ENCODE measurements around a stretch of chr7.

- RRBS, 2 experiments = 45 to 55% methylated on average over 4 of the region's 8 CpGs
Observed at GRCh38 chr7:65631-65981, 126.8 kb upstream of the FAM20C start.

GRCh38 chr7:129720-130456 lies 62.5 kb upstream of the FAM20C start:
- RRBS, 2 experiments = no CpG with 5 or more reads among the region's 22 CpGs

DNA sequence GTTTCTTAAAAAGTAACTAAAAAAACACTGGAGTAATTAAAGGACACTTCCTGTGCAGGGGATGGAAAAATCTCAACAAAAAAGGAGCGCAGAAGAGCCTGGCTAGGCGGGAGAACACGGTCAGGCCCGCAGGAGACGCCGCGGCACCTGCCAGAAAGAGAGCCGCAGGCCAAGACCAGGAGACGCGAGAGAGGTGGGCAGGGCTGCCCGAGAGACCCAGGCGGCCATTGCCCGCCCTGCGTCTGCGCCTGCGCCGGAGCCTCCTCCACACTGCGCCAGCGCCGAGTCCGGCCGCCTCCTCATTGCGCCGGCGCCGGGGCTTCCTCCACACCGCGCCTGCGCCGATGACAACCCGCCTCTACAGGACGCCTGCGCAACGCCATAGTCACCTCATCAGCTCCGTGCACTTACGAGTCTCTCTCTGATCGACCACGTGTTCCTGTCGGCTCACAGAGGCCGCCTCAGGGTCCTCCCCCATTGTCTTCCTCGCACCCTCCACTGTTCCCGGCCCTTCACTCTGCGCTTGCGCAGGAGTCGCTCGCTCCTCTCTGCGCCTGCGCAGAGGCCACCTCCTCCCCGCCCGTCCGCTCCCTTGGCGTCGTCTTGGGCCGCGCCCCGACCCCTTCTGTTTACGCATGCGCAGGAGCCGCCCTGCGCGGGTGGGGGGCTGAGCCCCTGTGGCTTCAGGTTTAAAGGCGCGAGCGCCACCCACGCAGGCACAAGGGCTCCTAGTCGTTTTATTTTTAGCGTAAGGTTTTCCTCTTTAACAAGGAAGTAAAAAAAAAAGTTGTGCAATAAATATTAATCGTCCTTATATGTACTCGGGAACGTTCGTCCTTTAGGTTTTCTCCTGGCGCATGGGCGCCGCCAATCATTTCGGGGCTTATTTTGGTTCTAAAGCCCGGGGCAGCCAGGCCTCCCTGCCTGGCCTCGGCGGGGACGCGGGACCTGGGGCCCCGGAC lies 43.2 kb upstream of the FAM20C start:
- RRBS, 2 experiments = 2 to 8% methylated on average over 6 of the region's 81 CpGs

GRCh38 chr7:165299-165800 lies 27.0 kb upstream of the FAM20C start:
- RRBS, 2 experiments = no CpG with 5 or more reads among the region's 7 CpGs

DNA sequence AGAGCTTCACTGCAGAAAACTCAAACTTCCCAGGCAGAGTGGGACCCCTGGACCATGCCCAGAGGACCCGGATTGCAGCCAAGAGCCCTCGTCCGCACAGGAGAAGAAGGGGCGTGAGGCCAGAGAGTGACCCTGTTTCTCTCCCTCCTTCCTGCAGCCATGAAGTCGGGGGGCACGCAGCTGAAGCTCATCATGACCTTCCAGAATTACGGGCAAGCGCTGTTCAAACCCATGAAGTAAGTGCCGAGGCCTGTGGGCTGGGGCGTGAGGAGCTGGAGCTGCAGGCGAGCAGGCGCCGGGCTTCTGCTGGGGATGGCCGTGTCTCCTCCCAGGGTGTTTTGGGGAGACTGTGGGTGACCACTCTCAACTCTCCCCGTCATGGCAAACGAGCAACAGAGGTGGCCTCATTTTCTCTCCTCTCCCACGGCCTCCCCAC lies 16.4 kb downstream of the FAM20C start:
- RRBS, 2 experiments = no CpG with 5 or more reads among the region's 17 CpGs

DNA sequence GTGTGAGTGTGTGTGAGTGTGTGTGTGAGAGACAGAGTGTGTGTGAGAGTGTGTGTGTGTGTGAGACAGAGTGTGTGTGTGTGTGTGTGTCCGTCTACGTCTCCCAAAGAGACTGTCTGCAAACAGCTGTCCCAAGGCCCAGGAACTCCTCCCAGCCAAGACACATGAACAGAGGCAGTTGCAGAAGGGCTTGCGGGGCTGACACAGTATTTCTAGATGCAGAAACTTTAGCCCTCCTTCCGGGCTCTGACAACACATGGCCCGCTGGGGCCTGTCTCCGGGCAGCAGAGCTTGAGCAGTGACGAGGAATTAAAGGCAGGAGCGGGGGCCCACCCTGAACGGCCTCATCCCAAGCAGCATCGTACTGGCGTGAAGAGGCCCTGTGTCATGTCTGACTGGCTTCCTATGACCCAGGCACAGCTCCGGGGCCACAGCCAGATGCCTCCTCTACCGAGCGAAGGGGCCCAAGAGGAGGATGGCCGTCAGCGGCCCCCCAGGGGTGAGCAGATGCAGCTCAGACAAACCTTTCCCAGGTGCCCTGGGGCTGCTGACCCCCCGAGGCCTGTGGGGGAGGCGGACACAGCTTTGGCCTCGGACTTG lies 24.4 kb downstream of the FAM20C start:
- RRBS, 2 experiments = no CpG with 5 or more reads among the region's 19 CpGs

- RRBS, 2 experiments = 72 to 87% methylated on average over 6 of the region's 17 CpGs
Observed at GRCh38 chr7:230127-230647, 37.8 kb downstream of the FAM20C start.

DNA sequence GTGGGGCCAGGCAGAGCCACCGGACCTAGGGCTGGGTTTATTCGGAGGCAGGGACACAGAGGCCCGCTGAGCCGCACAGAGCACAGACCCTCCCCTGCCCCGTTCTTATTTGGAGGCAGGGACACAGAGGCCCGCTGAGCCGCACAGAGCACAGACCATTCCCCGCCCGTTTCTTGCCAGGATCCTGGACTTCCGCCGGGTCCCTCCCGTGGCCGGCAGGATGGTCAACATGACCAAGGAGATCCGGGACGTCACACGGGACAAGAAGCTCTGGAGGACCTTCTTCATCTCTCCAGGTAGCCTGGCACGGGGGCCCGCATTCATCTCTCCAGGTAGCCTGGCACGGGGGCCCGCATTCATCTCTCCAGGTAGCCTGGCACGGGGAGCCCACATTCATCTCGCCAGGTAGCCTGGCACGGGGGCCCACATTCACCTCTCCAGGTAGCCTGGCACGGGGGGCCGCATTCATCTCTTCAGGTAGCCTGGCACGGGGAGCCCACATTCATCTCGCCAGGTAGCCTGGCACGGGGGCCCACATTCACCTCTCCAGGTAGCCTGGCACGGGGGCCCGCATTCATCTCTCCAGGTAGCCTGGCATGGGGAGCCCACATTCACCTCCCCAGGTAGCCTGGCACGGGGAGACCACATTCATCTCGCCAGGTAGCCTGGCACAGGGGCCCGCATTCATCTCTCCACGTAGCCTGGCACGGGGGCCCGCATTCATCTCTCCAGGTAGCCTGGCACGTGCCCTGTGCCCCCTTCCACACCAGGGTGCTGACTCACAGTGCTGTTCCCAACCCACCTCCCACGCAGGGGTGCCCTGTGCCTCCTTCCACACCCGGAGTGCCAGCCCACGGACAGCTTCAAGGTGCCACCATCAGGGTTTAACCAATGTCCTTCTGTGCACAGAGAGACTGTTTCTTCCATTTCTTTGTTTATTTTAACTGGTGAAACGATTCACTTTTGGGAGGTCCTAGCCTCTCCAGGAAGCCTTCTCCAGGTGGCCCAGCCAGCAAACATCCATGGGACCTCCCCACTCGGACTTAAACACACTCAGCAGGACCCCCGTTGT lies 41.5 kb upstream of the FOXL3 start:
- RRBS, 2 experiments = no CpG with 5 or more reads among the region's 43 CpGs

DNA sequence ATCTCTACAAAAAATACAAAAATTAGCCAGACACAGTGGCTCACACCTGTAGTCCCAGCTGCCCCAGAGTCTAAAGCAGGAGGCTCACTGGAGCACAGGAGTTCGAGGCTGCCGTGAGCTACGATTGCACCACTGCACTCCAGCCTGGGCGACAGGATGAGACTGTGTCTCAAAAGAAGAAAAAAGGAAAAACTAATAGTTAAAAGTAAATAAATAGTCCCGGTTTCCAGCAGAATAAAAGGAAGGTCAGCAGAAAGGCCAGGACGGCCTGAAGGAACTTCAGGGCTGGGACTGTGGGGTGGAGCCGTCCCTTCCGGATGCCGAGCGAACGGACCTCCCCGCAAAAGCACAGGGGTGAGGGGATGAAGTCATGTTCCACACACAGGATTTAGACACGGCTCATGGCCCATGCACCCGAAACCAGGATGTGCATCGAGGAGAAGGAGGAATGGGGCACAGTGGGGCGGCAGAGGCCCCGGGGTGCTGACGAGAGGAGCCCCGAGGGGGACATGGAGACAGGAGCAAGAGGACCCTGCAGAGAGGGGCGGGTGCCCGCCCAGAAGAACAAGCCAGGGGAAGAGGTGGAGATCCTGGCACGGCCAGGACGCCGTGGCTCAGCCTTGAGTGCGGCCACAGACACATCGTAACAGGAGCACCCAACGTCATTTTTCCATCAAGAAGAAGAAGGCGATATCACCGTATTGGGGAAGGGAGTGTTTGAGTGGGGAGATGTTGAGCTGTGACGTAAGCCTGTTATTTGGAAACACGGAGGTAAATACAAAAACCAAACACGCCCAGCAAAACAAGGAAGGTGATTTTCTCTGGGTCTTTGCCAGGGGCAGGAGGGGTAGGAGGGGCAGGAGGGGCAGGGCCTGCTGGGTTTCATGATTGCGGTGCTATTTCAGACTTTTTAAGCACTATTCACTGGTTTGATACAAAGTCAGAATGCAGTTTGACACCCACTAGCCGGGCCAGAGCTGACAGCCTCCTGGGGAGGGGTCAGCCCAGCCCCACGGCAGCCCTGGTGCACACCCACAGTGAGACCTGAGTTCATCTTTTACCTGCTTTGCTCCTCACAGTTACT lies 25.4 kb upstream of the FOXL3 start:
- RRBS, 2 experiments = 46 to 56% methylated on average over 3 of the region's 35 CpGs

DNA sequence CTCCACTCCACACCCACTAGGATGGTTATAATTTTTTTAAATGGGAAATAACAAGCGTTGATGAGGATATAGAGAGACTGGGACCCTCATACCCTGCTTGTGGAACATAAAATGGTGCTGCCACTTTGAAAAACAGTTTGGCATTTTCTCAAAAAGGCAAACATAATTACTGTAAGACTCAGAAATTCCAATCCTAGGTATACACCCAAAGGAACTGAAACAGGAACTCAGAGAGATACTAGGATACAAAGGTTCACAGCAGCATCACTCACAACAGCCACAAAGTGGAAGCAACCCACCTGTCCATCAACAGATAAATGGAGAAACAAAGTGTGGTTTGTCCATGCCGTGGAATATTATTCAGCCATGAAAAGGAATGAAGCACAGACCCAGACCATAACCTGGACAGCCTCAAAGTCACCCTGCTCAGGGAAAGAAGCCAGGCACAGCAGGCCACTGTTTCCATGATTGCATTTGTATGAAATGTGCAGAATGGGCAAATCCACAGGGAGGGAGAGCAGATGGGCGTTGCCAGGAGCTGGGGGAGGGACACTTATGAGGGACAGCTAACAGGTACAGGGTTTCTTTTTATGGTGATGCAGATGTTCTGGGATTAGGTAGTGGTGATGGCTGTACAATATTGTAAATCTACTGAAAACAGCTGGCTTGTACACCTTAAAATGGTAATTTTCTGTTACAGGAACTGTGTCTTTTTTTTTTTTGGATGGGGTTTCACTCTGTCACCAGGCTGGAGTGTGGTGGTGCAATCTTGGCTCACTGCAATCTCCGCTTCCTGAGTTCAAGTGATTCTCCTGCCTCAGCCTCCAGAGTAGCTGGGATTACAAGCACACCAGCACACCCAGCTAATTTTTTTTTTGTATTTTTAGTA lies 30.3 kb downstream of the FOXL3 start:
- RRBS, 2 experiments = no CpG with 5 or more reads among the region's 4 CpGs

- RRBS, 2 experiments = 89 to 96% methylated on average over 6 to 10 of the region's 16 CpGs
Observed at GRCh38 chr7:353691-353916, 63.6 kb downstream of the FOXL3 start.

GRCh38 chr7:500761-501398 lies 18.8 kb downstream of the PDGFA start:
- RRBS, 2 experiments = 88 to 94% methylated on average over 9 to 13 of the region's 25 CpGs

GRCh38 chr7:574189-574465 lies 54.5 kb upstream of the PDGFA start:
- RRBS, 2 experiments = 92% methylated on average over 1 of the region's 5 CpGs; no CpG with 5 or more reads in 1 of the 2 experiments

- RRBS, 2 experiments = no CpG with 5 or more reads among the region's 18 CpGs
Observed at GRCh38 chr7:611424-612173, 92.0 kb upstream of the PDGFA start.

GRCh38 chr7:729552-730394 lies 2.7 kb upstream of the PRKAR1B start:
- RRBS, 2 experiments = no CpG with 5 or more reads among the region's 23 CpGs

- RRBS, 2 experiments = no CpG with 5 or more reads among the region's 11 CpGs
Observed at GRCh38 chr7:828977-829492, 3.2 kb upstream of the SUN1 start.

- RRBS, 2 experiments = 96 to 99% methylated on average over 6 of the region's 29 CpGs
Observed at GRCh38 chr7:847749-848194, 15.5 kb downstream of the SUN1 start.

DNA sequence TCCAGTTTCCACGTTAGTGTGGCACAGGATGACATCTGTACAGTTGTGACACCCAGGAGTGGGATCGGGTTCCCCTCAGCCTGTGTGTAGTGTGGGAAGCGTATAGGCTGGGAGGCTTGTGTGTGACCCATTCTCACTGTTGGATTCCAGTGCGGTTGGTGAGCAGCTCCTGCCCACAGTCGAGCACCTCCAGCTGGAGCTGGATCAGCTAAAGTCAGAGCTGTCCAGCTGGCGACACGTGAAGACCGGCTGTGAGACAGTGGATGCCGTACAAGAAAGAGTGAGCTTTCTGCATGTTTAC lies 18.7 kb upstream of the GET4 start:
- RRBS, 2 experiments = no CpG with 5 or more reads among the region's 9 CpGs

DNA sequence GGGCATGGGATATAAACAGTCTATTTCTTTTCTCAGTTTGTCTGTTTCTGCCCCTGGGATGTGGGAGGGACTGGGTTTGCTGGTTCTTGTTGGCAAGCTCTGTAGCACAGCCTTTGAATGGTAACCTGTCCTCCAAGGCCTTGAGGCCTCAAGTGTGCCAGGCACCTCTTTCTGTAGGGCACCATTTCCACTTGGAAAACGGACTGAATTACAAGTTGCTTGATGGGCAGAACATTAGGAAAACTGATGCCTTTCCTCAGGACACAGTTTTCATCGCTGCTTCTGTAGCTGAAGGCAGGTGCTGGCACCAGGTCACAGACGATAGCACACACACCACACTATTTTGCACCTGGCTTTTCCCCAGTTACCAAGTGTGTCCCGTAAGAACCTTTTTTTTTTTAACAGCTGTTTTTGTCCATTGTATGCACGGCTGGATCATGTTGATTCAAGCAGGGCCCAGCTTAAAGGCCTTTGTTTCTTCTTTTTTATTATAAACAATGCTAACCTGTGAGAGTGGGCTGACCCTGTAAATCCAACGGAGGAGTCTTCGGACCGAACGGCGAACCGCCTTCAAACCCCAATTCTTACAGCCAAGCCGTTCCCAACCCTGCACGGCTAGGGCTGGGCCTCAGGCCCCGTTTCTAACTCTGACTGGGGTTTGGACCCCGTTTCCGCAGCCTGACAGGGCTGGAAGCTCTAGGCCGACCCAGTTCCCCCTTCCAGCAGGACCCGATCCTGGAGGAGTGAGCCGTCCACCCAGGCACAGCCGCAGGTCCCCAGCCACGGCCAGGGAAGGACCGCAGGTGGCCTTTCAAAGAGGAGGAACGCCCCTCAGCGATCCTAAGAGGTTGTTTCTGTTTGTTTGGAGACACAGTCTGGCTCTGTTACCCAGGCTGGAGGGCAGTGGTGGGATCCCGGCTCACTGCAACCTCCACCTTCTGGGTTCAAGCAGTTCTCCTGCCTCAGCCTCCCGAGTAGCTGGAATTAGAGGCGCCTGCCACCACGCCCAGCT lies 1.1 kb upstream of the GET4 start:
- RRBS, 2 experiments = no CpG with 5 or more reads among the region's 28 CpGs

- RRBS, 2 experiments = 3 to 5% methylated on average over 6 to 9 of the region's 39 CpGs
Observed at GRCh38 chr7:876985-877618, 748 bp downstream of the GET4 start.

Measured in Panc1 (cell line).